SK-N-MC (cell line): ENCODE measurements around a stretch of chr7.

DNA sequence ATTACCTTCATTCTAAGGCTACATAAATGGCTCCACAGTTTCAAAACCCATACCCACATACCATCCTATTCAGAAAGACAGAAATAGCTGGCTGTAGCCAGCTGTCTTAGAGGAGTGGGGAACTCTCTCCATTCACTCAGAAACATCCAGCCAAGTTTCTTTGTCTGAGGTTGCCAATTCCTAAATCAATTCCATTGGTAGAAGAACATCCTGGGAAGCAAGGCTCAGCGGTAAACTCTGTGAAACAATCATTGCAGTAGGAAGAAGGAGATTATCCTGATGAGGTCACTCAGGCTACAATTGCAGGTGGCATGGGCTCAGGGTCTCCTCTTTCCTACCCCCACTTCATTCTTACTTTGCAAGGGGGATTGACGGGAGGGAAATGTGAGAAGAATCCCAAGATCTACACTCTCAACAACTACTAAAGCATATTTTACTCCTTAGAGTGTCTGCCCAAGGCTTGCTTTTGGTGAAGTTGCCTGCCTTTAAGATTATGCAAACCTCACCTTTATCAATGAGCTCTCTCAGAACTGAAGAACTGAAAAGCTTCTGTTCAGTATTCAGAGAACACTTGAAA, 153.9 kb downstream of the ETV1 start:
- RRBS, result no CpG with 5 or more reads among the region's 2 CpGs

DNA sequence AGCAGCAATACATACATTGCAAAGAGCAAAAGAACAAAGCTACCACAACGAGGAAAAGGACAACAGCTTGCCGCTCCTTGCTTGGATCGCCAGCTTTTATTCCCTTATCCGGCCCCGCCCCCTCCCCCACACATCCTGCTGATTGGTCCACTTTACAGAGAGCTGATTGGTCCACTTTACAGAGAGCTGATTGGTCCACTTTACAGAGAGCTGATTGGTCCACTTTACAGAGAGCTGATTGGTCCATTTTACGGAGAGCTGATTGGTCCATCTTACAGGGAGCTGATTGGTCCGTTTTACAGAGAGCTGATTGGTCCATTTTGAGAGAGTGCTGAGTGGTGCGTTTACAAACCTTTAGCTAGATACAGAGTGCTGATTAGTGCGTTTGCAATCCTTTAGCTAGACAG, 165.3 kb downstream of the AGMO start:
- RRBS, result no CpG with 5 or more reads among the region's 9 CpGs

- RRBS, result no CpG with 5 or more reads among the region's 7 CpGs
Observed at GRCh38 chr7:15465134-15465461, 96.7 kb downstream of the AGMO start.

DNA sequence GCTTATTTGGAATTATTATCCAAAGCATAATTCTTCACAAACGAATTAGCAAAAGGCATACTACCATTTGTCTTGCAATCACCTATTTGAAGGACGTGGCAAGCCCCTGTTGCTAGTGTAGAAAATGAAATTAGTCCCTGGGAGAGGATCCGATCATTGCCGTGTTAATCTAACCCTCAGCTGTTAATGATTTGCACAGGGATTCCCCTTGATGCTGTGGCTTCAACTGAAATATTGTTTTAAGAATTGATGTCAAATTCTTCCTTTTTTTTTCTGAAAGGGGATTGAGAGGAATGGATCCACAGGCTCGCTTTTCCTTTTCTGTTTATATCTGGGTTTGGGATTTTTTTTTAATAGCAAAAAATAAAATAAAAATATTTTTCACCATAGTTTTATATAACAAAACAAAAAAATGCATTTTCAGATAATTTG, 4.5 kb downstream of the AGMO start:
- RRBS, result no CpG with 5 or more reads among the region's 5 CpGs

GRCh38 chr7:15560882-15561659, 744 bp downstream of the AGMO start:
- RRBS, result no CpG with 5 or more reads among the region's 2 CpGs

DNA sequence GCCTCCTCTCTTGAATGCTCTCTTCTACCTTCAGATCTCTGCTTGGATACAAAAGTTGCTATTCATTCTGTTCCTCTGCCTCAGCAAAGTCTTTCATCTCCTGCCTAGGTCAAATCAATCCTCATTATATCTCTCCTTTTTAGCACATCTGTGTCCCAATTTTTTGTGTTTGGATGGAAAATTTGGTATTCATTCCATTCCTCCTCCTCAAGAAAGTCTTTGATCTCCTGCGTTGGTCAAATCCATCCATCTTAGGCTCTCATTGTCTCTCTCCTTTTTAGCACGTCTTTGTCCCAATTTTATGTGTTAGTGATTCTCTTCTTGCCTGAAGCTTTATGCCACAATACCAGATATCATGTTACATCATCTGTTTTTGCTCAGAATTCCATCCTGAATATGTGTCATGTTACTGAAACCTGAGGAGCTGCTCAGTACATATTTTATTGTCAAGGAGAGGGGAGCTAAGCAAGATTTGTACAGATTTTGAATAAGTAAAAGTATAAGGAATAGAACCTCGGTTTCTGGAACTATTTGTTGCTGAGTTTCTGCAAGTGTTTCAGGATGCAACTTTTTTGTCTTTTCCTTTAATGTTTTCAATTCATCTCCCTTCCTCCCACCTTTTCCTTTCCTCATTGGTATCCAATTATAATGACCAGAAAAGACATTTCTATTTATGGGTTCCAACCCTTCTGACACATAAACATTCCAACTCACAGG, 292.0 kb downstream of the CRPPA start:
- RRBS, result no CpG with 5 or more reads among the region's 3 CpGs

DNA sequence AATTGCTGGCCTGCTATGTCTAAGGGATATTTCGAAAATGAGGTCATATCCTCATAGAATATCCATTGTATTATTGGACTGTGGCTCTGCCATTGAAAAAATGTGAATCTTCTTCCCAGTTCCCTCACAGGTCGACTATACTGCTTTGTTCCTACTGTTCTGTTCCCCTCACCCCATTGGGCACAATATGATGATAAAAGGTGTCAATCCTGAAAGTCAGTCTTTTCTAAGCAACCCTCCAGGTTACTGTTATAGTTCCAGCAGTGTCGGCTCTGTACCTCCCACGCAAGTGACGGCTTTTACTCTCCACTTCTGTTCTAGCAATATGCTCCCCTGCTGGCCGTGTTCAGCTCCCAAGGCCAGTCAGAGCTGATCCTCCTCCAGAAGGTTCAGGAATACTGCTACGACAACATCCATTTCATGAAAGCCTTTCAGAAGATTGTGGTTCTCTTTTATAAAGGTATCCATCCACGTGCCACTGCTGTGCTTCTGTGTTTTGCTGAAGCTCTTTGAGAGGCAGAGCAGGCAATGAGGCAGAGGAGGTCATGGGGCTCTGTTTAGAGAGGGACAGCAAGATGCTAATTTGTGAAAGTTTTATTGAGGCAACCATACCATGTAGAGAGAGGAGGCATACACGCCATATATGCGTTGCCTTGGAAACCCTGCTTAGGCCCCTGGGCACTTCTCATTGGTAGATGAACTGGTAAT, 51.9 kb downstream of the BZW2 start:
- RRBS, result no CpG with 5 or more reads among the region's 10 CpGs

DNA sequence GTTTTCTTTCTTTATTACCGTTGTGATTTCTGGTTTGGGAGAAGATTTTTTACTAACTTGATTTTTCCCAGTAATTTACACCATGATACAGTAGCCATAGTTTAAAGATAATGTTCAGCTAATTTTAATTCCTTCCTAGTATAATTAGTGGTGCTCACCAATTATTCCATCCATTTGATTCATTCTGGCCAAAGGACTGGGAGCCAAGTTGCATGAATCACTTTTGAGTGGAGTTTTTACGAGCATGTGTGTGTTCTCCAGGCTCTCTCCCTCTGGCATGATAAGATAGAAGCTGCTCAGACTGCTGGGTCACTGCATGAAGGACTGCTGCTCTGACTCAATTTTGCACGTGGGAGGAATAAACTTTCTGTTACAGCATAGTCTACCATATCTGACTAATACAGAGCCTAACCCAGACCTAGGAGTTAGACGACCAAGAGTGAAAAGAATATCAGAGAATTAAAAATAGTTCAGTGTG, 13.4 kb upstream of the TSPAN13 start:
- RRBS, result no CpG with 5 or more reads among the region's 4 CpGs

DNA sequence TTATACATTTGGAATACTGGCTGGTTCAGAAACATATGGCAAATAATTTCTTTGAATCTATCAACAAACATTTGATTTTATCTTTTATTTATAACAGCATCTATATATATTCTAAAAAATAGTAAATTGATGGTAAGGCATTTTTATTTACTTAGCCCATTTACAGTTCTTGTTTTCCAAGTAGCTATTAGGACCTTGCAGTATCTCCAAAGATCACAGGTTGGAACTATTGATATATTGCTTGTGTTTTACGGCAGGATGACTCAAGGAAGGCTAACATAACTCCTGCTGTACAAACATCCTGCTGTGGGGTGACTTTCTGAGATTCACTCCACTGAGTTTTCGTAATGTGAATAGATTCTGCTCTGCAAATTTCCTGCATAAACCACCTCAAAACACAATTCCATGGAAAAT, 971 bp downstream of the AGR2 start:
- RRBS, result no CpG with 5 or more reads among the region's 2 CpGs

- RRBS, result no CpG with 5 or more reads among the region's 7 CpGs
Observed at GRCh38 chr7:16989808-16990624, 108.2 kb upstream of the AGR3 start.

- RRBS, result no CpG with 5 or more reads among the region's 1 CpG
Observed at GRCh38 chr7:17298265-17298394, 322 bp upstream of the AHR start.

DNA sequence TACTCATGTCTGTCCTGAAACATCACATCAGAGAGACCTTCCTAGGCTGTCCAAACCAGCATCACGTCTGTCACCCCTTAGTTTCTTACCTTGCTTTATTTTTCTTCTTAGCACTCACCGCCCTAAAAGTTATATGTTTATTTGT, 9.3 kb downstream of the AHR start:
- RRBS, result no CpG with 5 or more reads among the region's 2 CpGs

- RRBS, result no CpG with 5 or more reads among the region's 1 CpG
Observed at GRCh38 chr7:17308072-17308846, 9.8 kb downstream of the AHR start.

- RRBS, result no CpG with 5 or more reads among the region's 3 CpGs
Observed at GRCh38 chr7:17320562-17321153, 22.2 kb downstream of the AHR start.

GRCh38 chr7:17329336-17330277, 31.2 kb downstream of the AHR start:
- RRBS, result no CpG with 5 or more reads among the region's 5 CpGs

DNA sequence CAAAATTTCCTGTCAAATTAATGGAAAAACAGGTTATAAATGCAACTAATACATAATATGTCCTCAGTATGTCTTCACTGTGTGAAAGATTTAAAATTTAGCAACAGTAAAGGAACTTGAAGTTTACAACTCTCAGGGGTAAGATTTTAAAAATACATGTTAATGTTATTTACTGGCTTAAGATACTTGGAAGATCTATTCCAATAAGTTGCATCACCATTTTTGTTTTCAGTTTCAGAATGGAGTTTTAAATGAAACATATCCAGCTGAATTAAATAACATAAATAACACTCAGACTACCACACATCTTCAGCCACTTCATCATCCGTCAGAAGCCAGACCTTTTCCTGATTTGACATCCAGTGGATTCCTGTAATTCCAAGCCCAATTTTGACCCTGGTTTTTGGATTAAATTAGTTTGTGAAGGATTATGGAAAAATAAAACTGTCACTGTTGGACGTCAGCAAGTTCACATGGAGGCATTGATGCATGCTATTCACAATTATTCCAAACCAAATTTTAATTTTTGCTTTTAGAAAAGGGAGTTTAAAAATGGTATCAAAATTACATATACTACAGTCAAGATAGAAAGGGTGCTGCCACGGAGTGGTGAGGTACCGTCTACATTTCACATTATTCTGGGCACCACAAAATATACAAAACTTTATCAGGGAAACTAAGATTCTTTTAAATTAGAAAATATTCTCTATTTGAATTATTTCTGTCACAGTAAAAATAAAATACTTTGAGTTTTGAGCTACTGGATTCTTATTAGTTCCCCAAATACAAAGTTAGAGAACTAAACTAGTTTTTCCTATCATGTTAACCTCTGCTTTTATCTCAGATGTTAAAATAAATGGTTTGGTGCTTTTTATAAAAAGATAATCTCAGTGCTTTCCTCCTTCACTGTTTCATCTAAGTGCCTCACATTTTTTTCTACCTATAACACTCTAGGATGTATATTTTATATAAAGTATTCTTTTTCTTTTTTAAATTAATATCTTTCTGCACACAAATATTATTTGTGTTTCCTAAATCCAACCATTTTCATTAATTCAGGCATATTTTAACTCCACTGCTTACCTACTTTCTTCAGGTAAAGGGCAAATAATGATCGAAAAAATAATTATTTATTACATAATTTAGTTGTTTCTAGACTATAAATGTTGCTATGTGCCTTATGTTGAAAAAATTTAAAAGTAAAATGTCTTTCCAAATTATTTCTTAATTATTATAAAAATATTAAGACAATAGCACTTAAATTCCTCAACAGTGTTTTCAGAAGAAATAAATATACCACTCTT, 44.7 kb downstream of the AHR start:
- RRBS, result no CpG with 5 or more reads among the region's 5 CpGs

DNA sequence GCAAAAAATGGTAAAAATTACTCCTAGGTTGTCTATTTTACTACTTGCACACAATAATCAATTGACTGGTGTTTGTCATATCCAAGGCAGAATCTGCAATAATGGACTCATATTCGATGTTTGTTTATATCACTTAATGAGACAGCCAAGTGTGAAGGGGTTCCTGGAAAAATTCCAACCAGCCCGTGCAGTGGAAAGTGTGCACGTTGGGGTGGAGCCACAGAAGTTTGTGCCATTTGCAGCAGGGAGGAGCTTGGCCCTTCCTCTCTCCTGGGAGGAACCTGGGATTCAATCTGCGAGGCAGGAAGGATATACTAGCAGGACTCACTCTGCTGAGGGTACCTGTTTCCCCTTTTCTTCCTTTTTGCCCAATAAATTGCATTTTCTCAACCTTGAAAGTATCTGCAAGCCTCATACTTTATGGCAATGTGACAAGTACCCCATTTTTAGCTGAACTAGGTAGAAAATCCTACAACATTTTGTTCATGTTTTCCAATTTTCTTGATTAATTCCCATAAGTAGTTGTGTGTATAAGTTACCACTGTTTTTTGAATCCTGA, 80.9 kb downstream of the AHR start:
- RRBS, result no CpG with 5 or more reads among the region's 4 CpGs

DNA sequence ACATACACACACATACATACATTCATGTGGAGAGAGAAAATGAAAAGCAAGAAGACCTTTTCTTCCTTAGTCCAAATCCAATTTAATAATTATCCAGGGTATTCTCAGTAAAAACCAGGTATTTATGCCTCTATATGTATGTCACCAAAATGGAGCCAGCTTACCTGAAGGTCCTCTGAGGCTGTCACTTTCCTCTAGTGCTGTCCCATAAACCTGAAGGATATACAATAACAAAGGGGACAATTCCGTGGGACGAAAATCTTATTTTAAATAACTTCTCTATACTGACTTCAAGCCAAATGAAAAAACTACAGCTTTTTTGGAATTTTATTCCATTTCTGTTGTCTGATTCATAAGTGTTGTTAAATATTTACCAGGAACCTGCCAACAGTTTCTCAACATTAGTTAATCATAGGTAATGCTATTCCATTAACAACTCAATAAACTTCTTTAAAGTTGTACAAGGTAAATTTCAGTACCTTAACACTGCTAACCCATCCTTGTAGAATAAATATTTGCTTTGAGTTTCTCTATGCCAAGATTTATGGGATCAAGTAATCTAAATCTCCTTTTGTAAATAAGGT, 260.2 kb downstream of the AHR start:
- RRBS, result no CpG with 5 or more reads among the region's 2 CpGs

GRCh38 chr7:17651759-17652321, 288.5 kb downstream of the SNX13 start:
- RRBS, result no CpG with 5 or more reads among the region's 4 CpGs

- RRBS, result no CpG with 5 or more reads among the region's 23 CpGs
Observed at GRCh38 chr7:18086060-18086419, 58.4 kb upstream of the PRPS1L1 start.